Skeletal muscle tissue (tissue), 7 donors: ENCODE measurements around the genes SMARCE1, KRT39, KRTAP3-3, KRTAP3-2, KRT33A, KRT35, JUP and ACLY.

- PRO-cap, 3 experiments, result no peak in any of the 3 experiments
- RAMPAGE, long total RNA, result no peak
- RRBS, 2 experiments, result 2 to 3% methylated on average over 2 of the region's 12 CpGs
Measured at GRCh38 chr17:40647235-40647691, 355 bp downstream of the SMARCE1 start.

- PRO-cap, 3 experiments, result peak in 3 of 3 experiments; most common minus-strand start chr17:40647817 (in 3)
- RAMPAGE, long total RNA, result start-site peak on the minus strand at chr17:40647822-40647842, 438 and 63 reads in 2 replicates
- RRBS, 2 experiments, result 2% methylated on average over 22 to 23 of the region's 25 CpGs
Measured at GRCh38 chr17:40647692-40647980, at the start of gene SMARCE1. Gene SMARCE1 (minus strand): TSS chr17:40647818.

DNA sequence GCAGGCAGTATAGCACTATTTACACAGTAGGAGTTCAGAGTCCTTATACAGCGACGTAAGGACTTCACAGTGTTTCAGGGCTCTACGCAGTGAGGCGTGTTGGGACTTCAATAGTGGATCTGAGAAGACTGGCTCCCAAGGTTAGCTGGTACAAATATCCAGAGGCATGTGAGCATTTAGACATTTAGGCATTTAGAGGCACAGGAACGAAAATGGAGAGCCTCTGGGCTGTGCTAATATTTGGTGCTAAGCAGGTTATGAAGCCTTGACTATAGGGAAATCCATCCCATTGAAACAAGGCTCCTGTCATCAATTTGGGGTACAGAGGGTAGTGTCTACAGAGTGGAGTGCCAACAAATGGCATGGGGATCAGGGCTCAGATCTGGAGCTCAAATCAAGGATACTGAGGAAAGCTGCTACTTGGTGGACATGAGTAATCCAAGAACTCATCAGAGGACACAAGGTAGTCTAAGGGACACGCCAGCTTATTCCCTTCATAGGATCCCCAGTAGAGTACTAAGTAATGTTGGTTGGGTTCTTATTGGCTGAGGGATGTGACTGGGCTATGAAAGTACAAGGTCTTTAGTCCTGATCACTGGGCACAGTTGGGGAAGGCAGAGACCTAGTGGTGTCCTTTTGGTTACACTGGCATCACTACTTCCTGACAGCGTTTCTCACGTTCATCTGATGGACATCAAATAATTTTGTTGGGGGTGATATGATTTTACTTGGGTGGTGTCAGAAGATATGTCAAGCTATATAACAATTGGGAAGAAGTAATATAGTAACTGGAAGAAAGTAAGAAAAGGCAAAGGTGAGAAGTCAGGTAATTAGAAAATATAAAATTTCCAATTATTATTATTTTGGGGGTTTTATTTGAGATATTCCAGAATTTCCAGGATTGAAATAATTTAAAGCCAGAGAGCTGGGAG lies 5.2 kb downstream of the KRT10 start:
- PRO-cap, 3 experiments, result no peak in any of the 3 experiments
- RAMPAGE, long total RNA, result no peak
- RRBS, 2 experiments, result no CpG with 5 or more reads among the region's 8 CpGs

GRCh38 chr17:40899746-40900396 lies 14.8 kb upstream of the KRT20 start:
- PRO-cap, 3 experiments, result no peak in any of the 3 experiments
- RAMPAGE, long total RNA, result no peak
- RRBS, 2 experiments, result no CpG with 5 or more reads among the region's 4 CpGs

DNA sequence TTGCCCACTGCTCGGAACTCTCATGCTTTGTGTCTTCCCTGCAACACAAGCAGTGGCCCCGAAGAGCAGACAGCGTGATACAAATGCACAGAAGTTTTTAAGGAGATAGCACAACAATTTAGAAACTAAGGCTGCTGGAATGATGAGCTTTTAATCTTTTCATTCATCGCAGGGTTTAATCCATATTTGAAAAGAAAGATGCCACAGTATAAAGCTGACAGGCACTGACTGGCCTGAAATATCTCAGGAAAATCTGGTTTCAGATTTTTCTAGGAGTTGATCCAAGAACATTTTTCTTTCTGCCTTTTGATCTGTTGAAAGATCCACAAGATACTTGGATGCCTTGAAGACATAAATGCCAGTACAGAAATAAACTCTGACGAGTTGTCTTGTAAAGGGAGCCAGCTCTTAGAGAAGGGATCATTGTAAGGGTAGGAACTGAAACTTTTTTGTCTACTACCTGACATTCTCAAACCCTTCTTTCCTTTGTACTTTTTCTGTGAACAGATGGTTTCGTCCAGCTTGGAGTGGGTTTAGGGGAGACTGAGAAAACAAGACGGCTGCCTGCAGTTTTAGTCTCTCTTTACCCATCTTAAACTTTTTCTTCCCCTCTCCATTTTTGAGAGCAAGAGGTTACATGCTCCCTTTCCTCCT lies 25.4 kb upstream of the KRT20 start:
- PRO-cap, 3 experiments, result no peak in any of the 3 experiments
- RAMPAGE, long total RNA, result no peak
- RRBS, 2 experiments, result no CpG with 5 or more reads among the region's 7 CpGs

GRCh38 chr17:40966572-40967117 lies at the start of gene KRT39:
Gene KRT39 (minus strand): TSS chr17:40966948.
- PRO-cap, 3 experiments, result no peak in any of the 3 experiments
- RAMPAGE, long total RNA, result no peak
- RRBS, 2 experiments, result no CpG with 5 or more reads among the region's 6 CpGs

GRCh38 chr17:40994085-40994284 lies at the start of gene KRTAP3-3:
Gene KRTAP3-3 (minus strand): TSS chr17:40994164.
- PRO-cap, 3 experiments, result no peak in any of the 3 experiments
- RAMPAGE, long total RNA, result no peak

DNA sequence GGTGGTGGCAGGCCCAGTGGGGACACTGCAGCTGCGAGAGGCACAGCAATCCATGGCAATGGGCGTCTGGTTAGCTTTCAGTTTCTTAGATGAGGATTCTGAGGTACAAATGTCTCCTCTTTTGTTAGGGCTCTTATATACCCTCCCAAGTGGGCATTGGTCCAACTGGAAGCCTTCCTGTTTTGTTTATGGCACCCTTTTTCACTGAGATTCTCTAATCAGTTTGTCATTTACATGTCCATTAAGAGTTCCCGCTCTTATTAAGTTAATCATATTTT lies at the start of gene KRTAP3-2:
TSS of gene KRTAP3-2 (minus strand) at position 107 of the 278 bp plus-strand sequence.
- PRO-cap, 3 experiments, result no peak in any of the 3 experiments
- RAMPAGE, long total RNA, result no peak
- RRBS, 2 experiments, result no CpG with 5 or more reads among the region's 3 CpGs

DNA sequence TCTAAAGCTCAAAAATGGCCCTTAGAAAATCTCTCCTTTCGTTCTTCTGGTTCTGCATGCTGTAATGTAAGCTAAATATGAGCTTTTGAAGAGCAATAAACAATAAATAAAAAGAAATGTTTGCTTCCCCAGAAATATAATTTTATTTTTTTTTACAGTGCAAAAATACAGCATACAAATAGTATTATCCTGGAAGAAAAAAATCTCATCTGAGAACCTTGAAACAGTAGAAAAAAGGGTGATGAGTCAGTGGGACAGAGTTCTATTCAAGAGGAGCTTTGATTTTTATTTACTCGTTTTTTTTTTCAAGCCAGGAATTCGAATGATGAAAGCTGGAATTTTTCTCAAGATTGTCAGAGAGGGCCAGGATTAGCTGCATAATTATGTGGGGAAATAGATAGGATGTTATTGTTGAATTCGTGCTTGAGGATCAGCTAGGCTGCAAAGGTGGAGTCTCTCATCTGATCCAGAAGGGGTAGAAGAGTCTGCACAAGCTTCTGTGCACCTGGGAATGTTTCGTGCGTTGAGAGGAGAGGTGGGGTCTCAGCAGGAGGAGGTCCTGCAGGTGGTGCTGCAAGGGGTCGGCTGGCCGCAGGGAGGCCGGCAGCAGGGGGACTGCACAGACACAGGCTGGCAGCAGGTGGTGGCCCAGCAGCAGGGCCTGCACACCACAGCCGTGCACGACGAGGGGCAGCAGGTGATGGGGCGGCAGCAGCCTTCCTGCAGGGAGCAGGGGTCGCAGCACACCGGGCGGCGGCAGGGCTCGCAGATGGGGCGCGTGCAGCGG lies 600 bp downstream of the KRTAP2-3 start:
- PRO-cap, 3 experiments, result no peak in any of the 3 experiments
- RAMPAGE, long total RNA, result no peak
- RRBS, 2 experiments, result no CpG with 5 or more reads among the region's 21 CpGs

DNA sequence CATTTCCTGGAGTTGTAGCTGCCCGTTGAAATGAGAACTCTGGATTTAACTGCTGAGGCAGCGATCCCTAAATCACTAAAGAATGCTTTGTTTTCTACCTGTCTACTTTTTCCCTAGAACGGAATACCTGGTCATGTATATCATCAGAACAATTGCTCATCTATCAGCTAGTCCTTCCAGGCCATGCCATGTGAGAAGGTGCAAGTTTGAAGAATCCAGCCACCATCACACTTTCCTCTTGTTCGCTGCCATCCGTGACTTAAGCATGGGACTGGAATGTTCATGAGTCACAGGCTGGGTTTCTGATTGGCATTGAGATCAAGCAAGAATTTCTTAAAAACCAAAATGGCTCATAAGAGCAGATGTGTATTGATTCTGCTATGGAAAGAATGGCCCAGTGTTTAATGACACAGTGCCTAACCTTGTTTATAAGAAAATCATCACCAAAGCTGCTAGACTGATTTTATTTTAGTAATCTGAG lies 308 bp upstream of the KRTAP2-3 start:
- PRO-cap, 3 experiments, result no peak in any of the 3 experiments
- RAMPAGE, long total RNA, result no peak
- RRBS, 2 experiments, result no CpG with 5 or more reads among the region's 5 CpGs

- PRO-cap, 3 experiments, result no peak in any of the 3 experiments
- RAMPAGE, long total RNA, result no peak
- RRBS, 2 experiments, result no CpG with 5 or more reads among the region's 9 CpGs
Measured at GRCh38 chr17:41350600-41351012, at the start of gene KRT33A. Gene KRT33A (minus strand): TSS chr17:41350828.

GRCh38 chr17:41481025-41481299 lies at the start of gene KRT35:
Gene KRT35 (minus strand): TSS chr17:41481151.
- PRO-cap, 3 experiments, result no peak in any of the 3 experiments
- RAMPAGE, long total RNA, result no peak
- RRBS, 2 experiments, result no CpG with 5 or more reads among the region's 1 CpG

- PRO-cap, 3 experiments, result no peak in any of the 3 experiments
- RAMPAGE, long total RNA, result no peak
- RRBS, 2 experiments, result no CpG with 5 or more reads among the region's 3 CpGs
Measured at GRCh38 chr17:41622678-41622877, 1.8 kb downstream of the KRT17 start.

DNA sequence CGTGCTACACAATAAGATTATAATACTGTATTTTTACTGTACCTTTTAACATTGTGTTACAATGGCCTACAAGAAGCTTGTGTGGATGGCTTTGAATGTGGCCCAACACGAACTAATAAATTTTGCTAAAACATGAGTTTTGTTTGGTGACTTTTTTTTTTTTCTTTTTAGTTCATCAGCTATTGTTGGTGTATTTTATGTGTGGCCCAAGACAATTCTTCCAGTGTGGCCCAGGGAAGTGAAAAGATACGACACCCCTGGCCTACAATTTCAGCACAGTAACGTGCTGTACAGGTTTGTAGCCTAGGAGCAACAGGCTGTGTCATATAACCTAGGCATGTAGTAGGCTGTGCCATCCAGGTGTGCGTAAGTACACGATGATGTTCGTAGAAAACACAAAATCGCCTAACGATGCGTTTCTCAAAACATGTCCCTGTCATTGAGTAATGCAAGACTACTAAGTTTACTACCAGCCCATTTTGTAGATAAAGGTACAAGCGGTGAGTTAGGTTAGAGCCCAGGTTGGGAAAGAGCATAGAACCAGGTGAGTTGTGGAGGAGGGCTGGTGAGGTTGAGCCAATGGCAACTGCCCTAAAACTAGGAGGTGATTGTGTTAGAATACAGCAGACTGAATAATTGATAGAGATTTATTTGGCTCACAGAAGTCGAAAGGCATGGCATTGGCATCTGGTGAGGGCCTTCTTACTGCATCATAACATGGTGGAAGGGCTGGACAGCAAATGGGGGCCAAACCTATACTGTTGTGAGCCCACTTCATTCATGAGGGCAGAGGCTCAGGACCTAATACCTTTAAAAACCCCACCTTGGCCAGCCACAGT lies 4.1 kb downstream of the EIF1 start:
- PRO-cap, 3 experiments, result no peak in any of the 3 experiments
- RAMPAGE, long total RNA, result no peak
- RRBS, 2 experiments, result no CpG with 5 or more reads among the region's 12 CpGs

DNA sequence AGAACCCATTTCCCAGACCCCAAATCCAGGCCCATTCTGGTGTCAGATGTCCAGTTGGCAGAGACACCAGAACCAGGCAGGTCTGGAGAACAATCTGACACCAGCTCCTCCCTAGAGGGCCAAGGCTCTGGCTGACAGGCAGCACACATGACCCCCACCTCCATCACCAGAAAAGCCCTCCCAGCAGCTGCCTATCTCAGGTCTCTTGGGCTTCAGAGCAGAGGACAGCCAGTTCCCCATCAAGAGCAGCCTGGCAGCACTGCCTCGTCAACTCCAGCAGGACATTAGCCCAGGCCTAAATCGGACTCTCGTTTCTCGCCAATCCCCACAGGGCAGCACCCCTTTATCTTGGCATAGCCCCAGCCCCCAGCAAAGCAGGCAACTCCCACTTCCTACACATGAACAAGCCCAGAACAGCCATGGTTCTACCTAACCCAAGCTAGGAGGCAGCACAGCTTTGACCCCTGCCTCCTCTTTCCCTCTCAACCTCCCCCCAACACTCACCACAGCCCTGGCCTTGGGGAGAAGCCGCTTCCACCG lies 4.3 kb downstream of the JUP start:
- PRO-cap, 3 experiments, result peak in 1 of 3 experiments; most common plus-strand start position 231 of the sequence (in 1); most common minus-strand start position 96 of the sequence (in 1)
- RAMPAGE, long total RNA, result no peak
- RRBS, 2 experiments, result no CpG with 5 or more reads among the region's 6 CpGs

DNA sequence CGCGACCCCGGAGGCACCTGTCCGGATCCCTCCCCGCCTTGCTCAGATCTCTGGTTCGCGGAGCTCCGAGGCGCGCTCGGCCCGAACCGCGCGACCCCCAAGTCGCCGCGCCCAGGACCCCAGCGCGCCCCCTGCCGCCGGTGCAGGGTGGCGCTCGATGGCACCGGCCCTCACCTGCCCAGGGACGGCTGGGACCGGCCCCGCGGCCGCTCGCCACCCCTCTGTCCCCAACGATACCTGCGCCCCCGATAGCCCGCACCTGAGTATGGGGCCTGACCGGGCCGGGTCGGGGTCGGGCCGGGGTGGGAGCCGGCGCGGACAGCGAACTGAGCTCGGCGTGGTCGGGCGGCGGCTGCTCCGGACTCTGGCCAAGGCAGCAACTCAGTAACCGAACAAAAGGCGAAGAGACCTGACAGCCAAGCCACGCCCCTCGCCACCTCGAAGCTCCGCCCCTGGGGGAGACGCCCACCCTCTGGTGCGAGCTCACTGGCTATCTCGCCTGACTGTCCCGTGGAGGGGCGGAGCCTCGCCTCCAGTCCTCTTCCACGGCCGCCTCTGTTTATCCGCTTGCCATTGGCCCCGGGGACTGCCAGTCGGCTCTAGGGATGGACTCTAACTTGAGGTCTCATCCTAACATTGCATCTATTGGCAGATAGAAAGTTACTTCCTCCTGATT lies at the start of gene JUP:
TSS of gene JUP (minus strand) at position 383 of the 676 bp plus-strand sequence.
- PRO-cap, 3 experiments, result peak in 3 of 3 experiments; most common minus-strand start position 382 of the sequence (in 2)
- RAMPAGE, long total RNA, result no peak
- RRBS, 2 experiments, result 2% methylated on average over 27 of the region's 67 CpGs

DNA sequence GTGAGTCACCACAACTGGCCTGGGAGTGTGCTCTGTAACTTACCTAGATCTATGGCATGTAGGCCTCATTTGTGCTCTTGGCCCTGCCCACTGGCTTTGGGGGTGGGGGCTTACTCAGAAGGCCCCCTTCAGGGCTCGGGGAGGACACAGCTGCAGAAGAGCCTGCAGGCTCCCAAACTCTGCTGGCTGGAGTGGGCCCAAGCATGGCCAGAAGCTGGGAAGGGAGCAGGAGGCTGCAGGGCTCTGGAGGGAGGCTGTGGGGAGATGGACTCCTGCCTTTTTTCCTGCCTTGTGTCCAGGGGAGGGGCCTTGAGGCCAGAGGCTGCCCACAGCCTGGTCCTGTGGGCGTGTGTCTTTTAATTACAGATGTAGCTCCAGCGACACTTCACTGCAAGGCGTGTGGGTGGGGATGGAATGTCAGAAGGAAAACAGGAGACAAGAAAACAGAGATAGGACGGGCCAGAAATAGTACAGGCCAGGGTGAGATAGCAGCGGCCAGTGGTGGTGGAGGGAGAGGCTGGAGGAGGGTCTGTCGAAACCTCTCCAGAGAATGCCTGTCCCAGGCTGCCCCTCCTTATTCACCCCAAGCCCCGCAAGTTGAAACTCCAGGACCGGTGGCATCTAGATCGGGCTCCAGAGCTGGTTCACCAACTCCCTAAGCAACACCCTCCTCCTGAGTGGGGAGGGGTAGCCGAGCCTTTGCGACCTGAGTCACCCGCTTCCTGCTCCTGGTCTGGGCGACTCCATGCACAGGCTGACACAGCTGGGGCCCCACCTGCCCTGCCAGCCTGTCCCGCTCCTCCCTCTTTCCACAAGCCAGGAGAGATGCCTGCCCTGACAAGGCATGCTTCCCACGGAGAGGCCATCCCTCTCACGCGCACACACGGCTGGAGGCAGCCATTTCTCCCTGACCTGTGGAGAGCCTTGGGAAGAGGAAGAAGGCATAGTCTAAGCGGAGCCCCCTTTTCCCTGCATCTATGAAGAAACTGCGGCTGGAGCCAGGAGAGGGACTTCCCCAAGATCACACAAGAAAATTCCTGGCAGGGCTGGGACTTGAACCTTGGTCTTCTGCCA lies 6.4 kb upstream of the JUP start:
- PRO-cap, 3 experiments, result no peak in any of the 3 experiments
- RAMPAGE, long total RNA, result no peak
- RRBS, 2 experiments, result no CpG with 5 or more reads among the region's 21 CpGs

DNA sequence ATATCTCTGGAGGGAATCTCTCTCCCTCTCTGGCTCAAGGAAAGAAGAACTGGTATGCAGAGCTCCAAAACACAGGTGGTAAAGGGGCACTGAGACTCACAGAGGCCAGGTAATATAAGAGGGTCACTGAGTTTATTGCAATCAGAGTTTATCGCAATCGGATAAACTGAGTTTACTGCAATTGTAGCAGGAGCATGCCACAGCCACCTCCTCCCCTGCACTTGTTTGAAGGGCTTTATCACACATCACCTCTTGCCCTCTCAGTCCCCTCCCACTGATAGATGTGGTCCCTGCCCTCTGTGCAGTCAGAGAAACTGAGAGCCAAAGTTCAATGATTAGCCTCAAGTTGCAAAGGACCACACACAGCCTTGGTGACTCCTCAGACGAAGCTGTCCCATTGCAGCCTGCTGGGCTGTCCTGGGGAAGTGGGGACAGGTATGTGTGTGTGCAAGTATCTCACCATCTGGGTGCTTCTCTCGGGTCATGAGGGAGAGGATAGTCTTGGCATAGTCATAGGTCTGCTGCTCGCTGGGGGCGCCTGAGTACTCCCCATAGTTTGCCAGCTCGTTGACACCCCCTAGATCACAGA lies 13.6 kb downstream of the ACLY start:
- PRO-cap, 3 experiments, result no peak in any of the 3 experiments
- RAMPAGE, long total RNA, result no peak
- RRBS, 2 experiments, result no CpG with 5 or more reads among the region's 7 CpGs

- PRO-cap, 3 experiments, result peak in 3 of 3 experiments; most common minus-strand start chr17:41919002 (in 2)
- RAMPAGE, long total RNA, result no peak
- RRBS, 2 experiments, result 1 to 3% methylated on average over 8 to 20 of the region's 45 CpGs
Measured at GRCh38 chr17:41918694-41919087, at the start of gene ACLY. Gene ACLY (minus strand): TSS chr17:41918951.

- PRO-cap, 3 experiments, result peak in 3 of 3 experiments; most common plus-strand start chr17:41919211 (in 2)
- RAMPAGE, long total RNA, result no peak
- RRBS, 2 experiments, result 2 to 3% methylated on average over 5 to 8 of the region's 27 CpGs
Measured at GRCh38 chr17:41919088-41919497, 342 bp upstream of the ACLY start.